ENCODE data around the gene ZFAND2A.

GRCh38 chr7:895079-895926 is 18.9 kb downstream of the GET4 start:
- PRO-cap: no peak

DNA sequence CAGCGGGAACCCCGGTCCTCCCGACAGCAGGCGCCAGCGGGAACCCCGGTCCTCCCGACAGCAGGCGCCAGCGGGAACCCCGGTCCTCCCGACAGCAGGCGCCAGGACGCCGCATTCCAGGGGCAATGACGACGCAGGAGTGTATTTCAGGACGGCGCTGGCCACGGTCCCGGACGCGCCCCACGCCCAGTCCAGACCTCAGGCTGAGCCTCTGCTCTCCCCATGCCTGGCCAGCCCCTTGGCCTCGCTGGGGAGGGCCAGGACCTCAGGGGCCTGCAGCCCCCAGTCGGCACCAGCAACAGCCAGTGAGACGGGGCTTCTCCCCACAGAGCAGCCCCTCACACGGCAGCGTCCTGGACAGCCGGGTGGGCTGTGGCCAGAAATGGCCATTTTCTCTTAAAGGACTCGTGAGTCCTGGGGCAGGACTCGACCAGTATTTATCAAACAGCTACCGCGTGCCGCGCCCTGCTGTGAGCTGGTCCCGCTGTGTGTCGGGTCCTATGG is 33.0 kb downstream of the GET4 start:
- PRO-cap: no peak

- PRO-cap: no peak
Measured at GRCh38 chr7:999613-1000328, 16.8 kb downstream of the CYP2W1 start.

DNA sequence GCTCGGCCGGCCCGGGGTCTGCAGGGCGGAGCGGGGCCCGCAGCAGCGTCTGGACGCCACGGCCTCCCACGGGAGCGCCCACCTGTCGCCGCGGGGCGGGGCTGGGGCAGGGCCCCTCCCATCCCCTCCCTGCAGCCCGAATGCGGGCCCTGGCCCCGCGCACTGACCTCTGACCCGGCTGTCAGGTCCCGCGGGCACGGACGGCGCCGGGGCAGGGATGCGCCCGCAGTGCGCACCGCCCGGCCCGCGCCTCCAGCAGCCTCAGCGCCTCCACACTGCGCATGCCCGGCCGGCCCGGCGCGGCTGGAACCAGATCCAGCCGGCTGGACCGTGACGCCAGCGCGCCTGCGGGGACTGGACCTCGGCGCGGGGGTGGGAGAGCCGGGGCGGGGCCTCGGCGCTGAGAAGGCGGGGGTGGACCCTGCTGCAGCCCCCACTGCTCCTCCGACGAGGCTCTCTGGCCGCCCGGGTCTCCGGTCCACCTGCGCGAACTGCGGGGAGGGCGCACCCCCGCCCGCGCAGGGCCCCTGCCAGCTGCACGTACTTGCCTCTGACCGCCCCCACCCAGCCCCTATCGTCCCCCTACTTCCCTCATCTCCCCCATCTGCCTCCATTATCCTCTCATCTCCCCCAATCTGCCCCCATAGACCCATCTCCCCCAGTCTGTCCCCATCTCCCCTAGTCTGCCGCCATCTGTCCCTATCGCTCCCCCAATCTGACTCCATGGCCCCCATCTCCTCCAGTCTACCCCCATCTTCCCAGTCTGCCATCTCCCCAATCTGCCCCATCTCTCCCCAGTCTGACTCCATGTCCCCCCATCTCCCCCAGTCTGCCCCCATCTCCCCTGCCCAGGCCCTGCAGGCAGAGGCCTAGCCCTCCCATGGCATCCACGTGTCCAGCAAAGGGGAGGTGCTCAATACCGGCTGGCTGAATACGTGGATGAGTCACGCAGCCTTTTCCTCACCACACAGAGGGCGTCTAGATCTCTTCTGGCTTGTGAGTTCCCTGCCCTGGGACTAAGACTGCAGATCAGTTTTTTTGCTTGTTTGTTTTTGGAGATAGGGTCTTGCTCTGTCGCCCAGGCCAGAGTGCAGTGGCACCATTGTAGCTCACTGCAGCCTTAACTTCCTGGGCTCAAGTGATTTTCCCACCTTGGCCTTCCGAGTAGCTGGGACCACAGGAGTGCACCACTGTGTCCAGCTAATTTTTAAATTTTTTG is 15.8 kb upstream of the GPR146 start:
- PRO-cap: bidirectional peak, plus-strand start at position 436 of the sequence, minus-strand start at position 266 of the sequence; bidirectional peak, plus-strand start at position 970 of the sequence, minus-strand start at position 891 of the sequence

DNA sequence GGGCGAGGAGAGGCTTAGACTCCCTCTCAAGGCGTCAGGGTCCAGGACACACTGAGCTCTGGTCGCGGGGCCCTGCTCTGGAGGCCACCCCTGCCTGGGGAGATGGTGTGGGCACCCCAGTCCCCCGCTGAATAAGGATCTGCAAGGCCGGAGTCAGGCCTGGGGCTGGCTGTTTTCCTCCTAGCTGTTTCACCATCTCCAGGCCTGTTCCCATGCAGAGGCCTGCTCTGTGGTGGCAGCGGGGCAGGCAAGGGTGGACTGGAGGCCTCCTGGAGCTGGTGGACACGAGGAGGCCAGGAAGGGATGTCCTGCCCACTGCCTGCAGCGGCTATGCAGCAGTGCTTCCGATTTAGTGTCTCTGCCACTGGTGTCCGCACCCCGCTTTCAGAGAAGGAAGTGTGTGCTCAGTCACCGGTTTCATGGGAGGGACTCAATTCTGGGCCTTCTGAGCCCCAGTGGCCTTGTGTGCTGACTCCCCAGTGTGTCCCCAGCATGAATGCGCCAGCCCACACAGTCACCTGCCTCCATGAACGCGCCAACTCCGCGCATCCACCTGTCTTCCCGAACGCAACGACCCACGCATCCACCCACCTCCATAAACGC is 14.6 kb upstream of the GPR146 start:
- PRO-cap: no peak

DNA sequence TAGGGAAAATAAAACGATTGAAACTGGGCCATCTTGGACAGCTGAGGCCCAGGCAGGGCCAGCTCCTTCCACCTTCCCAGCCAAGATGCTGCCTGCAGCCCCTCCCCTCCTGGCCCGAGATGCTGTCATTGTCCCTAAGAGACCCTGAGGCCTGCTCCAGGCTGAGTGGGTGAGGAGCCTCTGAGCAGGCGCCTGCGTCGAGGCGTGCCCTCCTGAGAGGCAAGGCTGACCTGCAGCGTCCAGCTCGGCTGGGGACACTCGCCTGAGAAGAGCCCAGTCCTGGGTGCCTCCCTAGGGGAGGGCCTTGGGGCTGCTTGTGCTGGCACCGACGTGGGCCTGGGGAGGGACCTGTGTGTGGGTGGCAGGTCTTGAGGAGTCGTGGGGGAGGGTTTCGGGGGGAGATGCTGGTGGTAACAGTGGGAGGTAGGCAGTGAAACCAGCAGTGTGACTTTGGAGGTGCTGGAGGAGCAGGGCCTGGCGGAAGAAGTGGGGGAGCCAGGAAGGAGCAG is 7.8 kb downstream of the GPR146 start:
- PRO-cap: no peak

GRCh38 chr7:1060171-1061111 is 16.1 kb downstream of the GPR146 start:
- PRO-cap: bidirectional peak, plus-strand start at chr7:1060604, minus-strand start at chr7:1060421

DNA sequence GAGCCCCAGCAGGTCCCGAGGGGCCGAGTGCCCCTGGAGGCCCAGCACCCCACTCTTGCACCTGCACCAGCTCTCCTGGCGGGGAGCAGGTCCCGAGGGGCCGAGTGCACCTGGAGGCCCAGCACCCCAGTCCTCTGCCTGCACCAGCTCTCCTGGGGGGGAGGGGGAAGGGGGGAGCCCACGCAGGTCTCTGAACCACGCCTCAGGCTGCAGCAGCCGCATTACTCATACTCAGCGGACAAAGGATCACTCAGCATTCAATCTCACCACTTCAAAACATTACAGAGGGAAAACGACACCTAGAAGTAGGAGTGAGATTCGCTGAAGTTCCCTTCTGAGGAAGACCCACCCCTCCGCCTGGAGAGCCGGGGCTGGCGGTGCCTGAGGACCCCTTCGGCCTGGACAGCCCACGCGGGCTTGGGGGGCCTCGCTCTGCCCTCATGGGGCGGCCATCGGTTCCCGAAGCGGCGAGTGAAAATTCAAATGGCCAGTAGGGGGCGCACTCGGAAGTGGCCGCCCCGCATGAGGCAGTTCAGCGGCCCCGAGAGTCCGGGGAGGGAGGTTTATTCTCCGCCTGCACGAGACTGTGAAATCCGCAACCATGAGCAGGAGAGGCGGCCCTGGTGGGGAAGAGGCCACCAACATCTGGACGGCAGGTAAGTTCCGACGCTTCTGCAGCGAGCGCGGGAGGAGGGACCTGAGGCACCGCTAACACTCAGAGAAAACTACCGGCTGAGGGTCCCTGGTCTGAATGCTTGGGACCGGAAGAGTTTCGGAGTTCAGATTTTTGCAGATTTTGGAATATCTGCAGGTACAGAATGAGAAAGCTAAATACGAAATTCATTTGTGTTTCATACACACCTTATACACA is 1.1 kb upstream of the GPER1 start:
- PRO-cap: no peak

DNA sequence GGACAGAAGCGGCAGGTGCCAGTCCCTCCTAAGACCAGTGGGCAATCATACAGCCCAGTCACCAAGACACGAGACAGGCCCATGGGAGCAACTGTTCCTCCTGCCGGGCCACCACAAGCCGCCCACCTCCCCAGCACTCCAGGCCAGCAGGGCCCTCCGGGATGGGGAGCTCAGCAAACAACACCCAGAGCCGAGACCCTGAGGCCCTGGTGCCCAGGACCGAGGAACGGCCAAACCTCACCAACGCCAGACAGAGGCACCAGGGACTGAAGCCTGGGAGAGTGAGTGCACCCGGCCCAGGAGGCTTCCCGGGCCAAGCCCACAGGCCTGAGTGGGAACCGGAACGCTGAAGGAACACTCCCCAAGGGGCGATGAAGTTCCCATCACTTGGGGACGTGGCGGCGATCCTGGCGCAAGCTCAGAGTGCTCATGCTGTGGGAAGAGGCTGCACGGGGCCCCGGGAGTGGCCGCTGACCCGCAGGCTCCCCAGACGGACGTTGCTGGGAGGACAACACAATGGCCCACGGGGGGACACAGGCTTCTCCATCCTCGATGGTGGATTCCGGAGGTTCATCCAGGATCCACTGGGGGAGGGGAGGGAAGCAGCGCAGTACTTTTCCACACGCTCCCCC is 15.0 kb downstream of the C7orf50 start:
- PRO-cap: bidirectional peak, plus-strand start at position 386 of the sequence, minus-strand start at position 268 of the sequence

- PRO-cap: bidirectional peak, plus-strand start at chr7:1160467, minus-strand start at chr7:1160196
Measured at GRCh38 chr7:1159877-1161226, at the start of gene ZFAND2A. Gene ZFAND2A (minus strand): TSS chr7:1160196.

GRCh38 chr7:1181441-1181825 is 21.4 kb upstream of the ZFAND2A start:
- PRO-cap: no peak

DNA sequence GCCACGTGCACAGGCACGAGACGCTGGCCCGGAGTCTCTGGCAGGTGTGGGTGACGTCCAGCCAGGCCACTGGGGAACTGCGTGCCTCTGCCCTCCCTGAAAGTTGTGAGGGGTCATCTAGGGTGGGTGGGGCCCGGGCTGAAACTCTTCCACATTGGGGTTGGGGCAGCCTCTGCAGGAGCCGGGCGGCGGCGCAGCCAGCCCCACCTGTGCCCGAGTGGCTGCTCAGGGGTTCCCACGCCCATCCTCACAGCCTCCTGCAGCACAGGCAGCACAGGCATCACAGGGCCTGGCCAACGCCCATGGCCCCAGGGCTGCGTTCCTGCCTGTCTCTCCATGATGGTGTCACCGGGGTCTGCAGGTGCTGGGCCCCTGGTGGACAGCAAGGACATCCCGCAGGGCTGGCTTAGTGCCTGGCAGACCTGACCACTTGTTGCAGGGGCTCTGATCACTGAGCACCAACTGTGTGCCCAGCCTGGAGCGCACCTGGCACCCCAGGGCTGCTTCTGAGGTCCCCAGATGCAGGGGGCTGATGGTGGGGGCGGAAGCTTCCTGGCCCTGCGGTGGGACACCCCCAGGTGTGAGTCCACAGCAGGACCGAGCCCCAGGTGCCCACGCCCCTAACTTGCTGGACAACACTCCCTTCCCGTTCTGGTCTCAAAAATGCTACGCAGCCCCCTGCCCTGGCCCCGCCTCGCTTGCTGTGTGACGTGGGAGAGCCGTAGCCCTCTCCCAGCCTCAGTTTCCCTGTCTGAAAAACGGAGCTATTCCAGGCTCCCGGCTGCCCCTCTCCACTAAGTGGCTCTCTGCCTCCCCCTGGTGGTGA is 27.2 kb downstream of the MICALL2 start:
- PRO-cap: no peak

DNA sequence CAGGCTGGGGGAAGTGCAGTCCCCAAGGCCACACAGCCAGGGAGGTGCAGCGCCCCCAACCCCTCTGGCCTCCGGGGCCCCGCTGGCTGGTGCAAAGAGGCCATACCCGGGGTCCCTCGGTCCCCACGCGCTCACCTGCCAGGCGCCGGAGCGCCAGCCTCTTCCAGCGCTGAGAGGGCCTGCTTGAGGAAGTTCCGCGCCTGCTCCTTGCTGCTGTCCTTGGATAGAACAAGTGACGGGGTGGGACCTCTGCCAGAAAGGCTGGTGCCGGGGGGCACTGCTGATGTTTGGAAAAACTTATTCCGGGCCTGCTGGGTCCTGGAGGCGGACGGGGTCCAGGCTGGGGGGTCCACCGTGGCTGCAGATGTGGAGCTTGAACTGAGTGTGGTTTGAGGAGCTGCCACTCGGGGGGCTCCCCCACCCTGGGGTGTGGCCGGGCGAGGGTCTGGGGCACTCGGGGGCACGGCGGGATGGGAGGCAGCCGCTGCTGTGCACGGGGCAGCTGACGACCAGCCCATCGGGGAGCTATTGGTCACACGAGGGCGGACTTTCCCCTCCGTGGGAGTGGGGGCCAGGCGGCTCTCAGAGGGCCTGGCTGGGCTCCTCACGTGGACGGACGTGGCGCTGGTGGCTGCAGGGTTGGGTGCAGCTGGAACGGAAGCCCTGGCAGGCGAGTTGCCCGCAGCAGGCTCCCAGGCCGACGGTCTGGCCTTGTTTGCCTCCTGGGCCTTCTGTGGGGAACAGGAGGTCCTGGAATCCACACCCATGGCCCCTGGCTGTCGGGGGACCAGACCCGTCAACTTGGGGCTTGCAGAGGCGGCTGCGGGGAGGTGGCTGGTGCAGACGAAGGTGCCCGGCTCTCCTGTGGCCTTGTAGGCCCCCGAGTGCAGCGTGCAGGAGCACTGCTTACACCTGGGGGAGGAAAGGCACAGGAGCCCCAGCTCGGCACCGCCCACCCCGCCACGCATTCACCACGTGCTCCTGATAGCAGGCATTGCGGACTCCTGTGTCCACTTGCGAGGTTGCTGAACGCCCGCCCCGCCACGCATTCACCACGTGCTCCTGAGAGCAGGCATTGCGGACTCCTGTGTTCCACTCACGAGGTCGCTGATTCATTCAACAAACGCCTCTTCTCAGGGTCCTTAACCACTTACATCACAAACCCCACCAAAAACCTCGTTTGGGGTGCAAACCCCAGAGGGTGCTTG is 14.3 kb downstream of the MICALL2 start:
- PRO-cap: no peak

DNA sequence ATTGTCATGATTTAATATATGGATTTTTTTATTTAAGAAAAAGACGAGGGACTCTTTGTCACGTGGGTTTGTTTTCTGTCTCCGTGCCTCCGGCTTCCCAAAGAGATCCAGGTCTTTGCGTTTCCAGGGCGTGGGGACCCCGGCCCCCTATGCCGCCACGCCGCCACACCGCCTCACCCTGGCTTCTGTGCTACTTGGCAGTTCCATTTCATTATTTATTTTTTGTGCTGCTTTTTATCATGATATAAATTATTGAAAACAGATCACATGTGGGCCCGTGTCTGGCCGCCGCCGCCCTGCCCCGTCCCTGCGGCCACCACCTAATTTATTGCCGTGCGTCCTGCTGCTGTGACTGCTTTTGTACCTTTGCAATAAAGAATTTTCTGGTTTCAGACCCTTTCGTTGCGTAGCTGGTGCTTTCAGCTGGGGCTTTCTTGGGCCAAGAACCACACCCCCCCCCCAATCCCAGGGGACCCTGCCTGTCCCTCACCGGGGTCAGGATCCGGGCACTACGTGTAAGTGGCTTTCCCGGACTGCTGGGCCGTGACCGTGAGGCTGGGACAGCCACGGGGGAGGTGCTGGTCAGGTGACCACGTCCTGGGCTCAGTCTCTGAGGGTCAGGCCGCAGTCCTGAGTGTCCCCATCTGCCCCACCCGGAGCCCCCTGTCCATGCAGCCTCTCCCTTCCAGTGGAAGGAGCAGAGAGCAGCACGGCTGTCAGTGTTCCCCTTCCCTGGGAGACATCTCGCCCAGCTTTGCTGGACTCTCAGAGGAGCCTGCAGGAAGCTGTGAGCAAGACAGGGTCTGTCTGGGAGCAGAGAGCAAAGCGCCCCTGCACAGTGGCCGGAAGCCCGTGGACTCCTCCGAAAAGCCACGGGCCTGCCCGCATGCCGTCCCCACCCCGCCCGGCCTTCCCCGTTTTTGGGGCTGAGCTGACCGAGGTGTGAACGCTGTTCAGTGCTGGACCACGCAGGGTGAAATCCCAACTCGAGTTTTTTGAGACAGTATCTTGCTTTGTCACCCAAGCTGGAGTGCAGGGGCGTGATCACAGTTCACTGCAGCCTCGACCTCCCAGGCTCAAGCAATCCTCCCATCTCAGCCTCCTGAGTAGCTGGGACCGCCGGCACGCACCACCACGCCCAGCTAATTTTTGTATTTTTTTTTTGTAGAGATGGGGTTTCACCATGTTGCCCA is 12.5 kb downstream of the MAFK start:
- PRO-cap: no peak

- PRO-cap: bidirectional peak, plus-strand start at chr7:1648526, minus-strand start at chr7:1648268
Measured at GRCh38 chr7:1648120-1648962, 21.7 kb upstream of the ELFN1 start.

- PRO-cap: no peak
Measured at GRCh38 chr7:1694131-1694637, 24.1 kb downstream of the ELFN1 start.

DNA sequence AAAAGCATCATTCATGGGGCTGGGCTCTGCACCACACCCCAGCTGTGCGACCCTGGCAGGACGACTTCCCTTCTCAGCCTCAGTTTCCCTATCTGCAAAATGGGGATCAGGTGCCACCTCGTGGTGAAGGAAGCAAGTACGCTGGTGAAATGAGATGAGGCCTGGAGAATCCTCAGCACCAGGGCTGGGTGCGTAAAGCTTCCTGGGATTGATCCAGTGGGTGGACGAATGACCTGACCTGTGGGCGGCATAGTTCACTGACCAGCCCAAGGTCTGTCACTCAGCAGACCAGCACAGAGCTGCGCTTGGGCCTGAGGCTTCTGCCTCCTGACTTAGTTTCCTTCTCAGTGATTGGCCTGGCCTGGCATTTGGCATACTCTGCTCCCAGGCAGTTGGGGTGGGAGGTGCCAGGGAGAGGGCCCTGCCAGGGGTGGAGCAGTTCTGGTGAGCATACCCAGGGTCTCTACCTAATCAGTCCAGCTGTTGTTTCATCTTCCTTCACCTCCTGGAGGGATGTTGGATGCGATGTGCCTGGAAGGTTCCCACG is 38.1 kb downstream of the ELFN1 start:
- PRO-cap: no peak

DNA sequence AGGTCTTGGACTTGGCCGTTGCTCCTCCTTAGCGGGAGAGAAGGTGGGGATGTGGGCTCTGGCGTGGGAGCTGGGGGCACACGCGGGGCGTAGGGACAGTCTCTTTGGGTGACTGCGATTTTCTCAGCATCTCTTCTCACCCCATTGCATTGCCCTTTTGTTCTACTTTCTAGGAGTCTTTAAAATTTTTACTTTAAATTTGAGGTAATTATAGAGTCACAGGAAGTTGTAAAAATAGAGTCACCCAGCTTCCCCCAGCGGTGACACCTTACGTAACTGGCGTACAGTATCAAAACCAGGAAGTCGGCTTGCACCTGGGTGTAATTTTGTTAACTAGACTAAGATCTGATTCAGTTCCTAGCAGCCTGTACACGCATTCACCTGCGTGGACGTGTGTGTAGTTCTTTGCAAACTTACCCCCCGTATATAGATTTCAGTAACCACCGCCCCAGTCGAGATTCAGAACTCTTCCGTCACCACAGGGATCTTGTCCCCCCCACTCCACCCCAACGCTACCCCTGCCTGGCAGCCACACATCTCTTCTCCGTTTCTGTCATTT is 83.2 kb downstream of the ELFN1 start:
- PRO-cap: no peak

DNA sequence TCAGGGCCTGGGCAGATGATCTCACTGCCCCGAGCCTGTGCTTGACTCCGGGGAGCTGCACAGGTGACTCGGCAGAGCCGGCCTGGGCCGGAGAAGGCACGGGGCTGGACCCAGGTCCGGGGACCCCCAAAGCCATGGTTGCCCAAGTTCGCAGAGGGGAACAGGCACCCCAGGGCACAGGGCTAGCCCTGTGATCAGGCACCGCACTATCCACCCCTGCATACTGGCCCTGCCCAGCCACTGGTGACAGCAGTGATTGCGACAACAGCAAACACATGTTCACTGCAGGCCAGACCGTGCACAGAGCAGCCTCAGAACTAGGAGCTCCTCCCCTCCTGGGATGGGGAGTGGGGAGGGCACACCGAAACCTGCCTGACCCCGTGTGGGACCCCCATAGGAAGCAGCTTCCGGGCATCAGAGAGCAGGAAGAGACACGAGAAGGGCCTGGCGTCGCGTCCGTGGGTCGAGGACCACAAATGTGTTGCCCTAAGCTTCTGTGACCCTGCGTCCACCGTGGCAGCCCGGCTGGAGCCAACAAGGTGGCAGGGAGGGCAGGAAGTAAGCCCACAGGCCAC is 180.5 kb downstream of the ELFN1 start:
- PRO-cap: no peak

- PRO-cap: no peak
Measured at GRCh38 chr7:1923383-1923681, 253.3 kb downstream of the ELFN1 start.

Data from left ventricle myocardium (tissue), 1 donor.